PC-3 (cell line): ENCODE results near the genes ANGEL2 and RPS6KC1.

- RAMPAGE, long total RNA, result no peak
Measured at GRCh38 chr1:210251039-210252352, 18.9 kb downstream of the SERTAD4 start.

DNA sequence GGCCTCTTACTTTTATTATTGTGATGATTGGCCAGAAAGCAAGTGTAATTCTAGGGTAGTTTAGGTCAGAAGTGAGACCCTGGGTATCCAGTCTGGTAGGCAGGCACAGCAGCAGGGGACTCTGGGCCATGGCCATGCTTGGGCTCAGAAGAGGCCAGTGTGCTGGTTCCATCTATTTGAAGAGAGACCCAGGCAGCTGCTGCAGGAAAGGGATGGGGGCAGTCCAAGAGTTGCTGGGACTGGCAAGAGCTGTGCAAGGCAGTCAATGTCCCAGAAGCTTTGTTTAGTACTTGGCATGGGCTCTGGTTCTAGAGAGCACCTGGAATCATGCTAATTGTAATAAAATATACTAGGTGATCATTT lies 79.8 kb downstream of the HHAT start:
- RAMPAGE, long total RNA, result no peak

- RAMPAGE, long total RNA, result no peak
Measured at GRCh38 chr1:211256978-211257758, 2.0 kb upstream of the RCOR3 start.

DNA sequence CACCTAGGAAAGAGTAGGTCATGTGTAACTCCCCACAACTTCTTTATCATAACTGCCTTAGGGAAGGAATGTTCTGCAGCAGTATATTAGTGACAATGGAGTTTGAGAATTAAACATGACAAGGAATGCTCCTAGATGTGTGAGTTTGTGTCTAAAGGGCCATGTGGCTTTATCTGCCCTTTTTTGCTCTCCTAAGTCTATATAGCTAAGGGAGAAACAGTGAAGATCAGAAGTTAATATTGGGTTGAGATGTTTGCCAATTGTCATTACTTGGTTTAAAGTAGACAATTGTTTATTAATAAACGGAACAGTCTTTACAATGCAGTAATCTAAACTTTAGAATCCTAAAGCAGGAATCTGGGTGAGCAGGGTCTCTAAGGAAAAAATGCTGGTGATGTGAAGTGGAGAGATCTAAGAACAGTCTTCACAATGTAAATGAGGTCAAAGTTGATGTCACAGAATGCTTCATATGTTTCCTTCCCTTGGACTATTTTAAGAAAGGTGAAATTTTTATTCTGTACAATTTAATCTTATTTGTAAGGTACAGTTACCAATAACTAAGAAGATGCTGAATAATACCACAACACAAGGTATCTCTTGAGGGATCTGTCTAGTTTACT lies 9.0 kb upstream of the TRAF5 start:
- RAMPAGE, long total RNA, result no peak

GRCh38 chr1:211329634-211330386 lies 3.2 kb downstream of the TRAF5 start:
- RAMPAGE, long total RNA, result no peak

DNA sequence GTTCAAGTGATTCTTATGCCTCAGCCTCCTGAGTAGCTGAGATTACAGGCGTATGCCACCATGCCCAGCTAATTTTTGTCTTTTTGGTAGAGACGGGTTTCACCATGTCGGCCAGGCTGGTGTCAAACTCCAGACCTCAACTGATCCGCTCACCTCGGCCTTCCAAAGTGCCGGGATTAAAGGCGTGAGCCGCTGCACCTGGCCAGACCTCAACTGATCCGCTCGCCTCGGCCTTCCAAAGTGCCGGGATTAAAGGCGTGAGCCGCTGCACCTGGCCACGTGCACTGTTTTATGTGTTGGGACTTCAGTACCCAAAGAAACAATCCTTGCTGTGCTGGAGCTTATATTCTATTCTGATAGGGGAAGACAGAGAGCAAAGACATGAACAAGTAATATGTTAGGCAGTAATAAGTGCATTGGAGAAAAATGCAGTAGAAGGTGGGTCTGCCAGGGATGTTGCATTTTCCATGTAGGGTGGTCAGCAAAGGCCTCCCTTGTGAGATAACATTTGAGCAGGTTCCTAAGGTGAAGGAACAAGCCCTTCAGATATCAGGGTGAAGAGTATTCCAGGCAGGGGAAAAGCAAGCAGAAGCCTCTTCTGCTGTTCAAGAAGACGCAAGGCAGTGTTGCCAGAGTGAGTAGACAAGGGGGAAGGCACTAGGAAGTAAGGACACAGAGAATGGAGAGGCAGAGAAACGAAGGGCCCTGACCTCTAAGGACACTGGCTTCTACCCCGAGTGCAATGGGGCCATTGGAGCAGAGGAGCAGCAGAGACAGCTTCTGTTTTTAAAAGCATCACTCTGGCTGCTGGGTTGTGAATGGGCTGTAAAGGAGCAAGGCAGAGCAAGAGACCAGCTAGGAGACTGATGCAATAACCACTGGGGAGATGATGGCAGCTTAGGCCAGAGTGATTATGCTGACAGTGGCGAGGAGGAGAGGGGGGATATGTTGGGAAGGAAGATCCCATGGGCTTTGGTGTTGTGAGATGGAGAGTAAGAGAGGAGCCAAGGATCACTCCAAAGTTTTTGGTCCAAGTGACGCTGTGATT lies 10.4 kb downstream of the TRAF5 start:
- RAMPAGE, long total RNA, result no peak

GRCh38 chr1:211416691-211417491 lies 75.1 kb downstream of the RD3 start:
- RAMPAGE, long total RNA, result no peak

- RAMPAGE, long total RNA, result no peak
Measured at GRCh38 chr1:211469775-211470337, 22.1 kb downstream of the RD3 start.

DNA sequence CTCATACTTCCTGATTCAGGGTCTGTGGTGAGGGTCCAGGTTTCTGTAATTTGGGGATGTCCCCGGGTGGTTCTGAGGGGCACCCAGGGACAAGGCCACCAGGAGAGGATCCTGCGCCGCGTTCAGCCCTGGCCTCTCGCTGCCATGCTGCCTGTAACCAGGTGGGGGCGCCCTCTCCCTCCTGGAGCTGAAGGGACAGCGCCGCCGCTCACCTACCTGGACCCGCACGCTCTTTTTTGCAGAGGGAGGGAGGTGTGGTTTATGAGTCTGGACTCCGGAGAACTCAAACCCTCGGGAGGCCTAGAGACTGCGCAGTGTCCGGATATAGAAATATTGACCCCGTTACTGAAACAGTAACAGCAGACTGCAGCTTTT lies 23.1 kb upstream of the NEK2 start:
- RAMPAGE, long total RNA, result no peak

DNA sequence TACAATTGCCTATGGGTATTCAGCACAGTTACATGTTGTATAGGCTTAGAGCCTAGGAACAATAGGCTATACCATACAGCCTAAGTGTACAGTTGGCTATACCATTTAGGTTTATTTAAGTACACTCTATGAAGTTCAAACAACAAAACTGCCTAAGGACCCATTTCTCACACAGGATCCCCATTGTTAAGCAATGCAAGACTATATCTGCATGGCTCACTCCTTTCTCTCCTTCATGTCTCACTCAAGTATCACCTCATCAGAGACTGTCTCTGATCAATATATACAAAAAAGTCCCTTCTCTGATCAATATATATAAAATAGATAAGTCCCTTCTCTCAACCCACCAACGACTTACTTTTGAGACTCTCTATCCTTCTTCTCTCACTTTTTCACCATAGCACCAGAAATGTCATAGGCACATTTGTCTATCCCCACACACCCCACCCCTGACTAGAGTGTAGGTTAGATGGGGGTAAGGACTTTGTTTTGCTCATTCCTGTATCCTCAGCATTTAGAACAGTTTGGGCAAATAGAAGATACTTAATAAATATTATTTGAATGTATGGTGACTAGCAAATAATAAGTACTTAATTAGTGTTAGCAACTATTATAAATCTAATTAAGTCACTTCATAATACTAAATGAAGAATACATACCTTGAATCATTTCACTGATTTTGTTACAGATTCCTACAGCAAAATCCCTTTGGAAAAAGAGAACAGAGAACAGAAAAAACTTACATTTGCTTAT lies 24.5 kb downstream of the INTS7 start:
- RAMPAGE, long total RNA, result no peak

- RAMPAGE, long total RNA, result no peak
Measured at GRCh38 chr1:212152109-212152659, 116.6 kb downstream of the DTL start.

- RAMPAGE, long total RNA, result no peak
Measured at GRCh38 chr1:212353163-212353657, 61.5 kb downstream of the PACC1 start.

DNA sequence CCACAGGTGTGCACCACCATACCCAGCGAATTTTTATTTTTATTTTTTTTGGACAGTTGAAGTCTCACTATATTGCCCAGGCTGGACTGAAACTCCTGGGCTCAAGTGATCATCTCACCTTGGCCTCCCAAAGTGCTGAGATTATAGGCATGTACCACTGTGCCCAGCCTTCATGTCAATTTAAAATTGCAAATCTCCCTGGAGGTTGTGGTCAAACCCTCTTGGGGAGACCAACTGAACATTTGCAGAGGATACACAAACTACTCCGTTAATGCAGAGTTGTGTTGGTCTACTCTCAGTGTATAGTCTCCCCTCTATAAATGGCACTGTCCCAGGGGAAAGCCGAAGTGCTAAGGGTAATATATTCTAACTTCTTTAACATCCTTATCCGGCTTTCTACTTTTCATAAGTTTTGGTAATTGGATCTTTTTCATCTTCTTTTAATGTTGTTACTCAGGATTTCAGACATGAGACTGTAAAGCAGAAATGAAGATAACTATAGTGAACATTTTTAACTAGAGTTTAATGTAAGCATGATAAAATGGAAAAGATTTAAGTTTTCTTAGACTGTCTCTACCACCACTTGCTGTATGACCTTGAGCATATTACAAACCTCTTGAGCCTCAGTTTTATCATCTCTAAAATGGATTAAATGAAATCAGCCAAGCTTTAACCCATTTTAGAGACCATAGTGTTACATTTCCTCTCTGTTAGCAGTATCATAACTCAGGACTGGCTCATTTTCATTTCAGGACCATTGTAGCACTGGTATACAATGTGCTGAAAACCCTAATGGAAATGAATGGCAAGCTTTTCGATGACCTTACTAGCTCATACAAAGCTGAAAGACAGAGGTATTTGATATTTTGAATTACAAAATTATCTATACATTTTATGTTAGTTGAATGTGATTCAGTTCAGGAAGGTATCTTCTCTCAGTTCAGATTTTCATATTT lies 56.5 kb downstream of the PACC1 start:
- RAMPAGE, long total RNA, result no peak

DNA sequence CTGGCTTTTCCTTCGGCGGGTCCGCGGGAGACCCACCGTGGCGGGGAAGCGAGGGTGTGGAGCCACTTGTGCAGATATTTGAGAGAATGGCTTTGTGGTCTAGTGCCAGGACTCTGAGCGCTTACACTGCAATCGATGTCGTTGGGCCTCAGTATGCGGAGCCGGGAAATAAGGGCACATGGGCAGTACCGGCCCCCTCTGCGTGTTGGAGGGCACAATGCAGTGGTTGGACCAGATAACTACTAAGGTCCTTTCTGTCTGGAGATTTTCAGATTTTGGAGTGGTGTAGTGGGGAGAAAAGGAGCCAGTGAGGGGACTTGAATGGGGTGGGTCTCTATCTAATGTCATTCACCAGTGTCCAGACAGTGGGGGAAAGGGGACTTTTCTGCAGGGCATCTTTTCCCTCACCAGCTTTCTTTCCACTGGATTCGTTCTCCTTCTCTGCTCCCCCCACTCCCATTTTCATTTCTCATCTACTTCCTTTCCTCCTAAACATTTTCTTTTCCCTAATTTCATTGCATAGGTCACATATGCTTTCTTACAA lies 1.2 kb downstream of the ATF3 start:
- RAMPAGE, long total RNA, result no peak

DNA sequence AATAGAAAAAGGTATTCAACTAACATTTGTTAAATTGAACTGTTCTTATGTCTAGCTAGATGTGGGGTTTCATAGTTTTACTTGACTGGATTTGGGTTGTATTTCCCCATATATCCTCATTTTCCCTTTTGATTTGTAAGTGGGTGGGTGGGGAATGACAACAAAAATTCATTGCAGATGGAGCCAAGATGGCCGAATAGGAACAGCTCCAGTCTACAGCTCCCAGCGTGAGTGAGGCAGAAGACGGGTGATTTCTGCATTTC lies 33.5 kb downstream of the GARIN4 start:
- RAMPAGE, long total RNA, result no peak

- RAMPAGE, long total RNA, result no peak
Measured at GRCh38 chr1:212667163-212668297, 32.1 kb downstream of the BATF3 start.

DNA sequence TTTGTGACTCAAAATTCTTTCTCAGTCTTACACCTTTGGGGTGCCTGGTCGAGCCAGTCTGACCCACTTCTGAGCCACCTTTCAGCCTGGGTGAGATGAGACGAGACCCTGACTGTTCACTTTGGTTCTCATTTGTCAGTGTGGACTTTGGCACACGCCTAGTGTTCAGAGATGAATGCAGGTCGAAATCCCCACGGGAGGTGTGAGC lies 8.0 kb downstream of the BATF3 start:
- RAMPAGE, long total RNA, result no peak

- RAMPAGE, long total RNA, result start-site peak on the minus strand at chr1:213015469-213015513, 58 and 31 reads in 2 replicates; start-site peak on the minus strand at chr1:213015744-213015872, 40 and 14 reads in 2 replicates
Measured at GRCh38 chr1:213015358-213016022, at the start of gene ANGEL2. Gene ANGEL2, minus strand, starts transcription at chr1:213015867.

GRCh38 chr1:213050861-213052167 lies at the start of gene RPS6KC1:
Gene RPS6KC1, plus strand, starts transcription at chr1:213051241.
- RAMPAGE, long total RNA, result no peak

- RAMPAGE, long total RNA, result no peak
Measured at GRCh38 chr1:213214836-213215357, 163.9 kb downstream of the RPS6KC1 start.